Colic lymph node (tissue), 1 donor: ENCODE measurements around a stretch of chr9.

DNA sequence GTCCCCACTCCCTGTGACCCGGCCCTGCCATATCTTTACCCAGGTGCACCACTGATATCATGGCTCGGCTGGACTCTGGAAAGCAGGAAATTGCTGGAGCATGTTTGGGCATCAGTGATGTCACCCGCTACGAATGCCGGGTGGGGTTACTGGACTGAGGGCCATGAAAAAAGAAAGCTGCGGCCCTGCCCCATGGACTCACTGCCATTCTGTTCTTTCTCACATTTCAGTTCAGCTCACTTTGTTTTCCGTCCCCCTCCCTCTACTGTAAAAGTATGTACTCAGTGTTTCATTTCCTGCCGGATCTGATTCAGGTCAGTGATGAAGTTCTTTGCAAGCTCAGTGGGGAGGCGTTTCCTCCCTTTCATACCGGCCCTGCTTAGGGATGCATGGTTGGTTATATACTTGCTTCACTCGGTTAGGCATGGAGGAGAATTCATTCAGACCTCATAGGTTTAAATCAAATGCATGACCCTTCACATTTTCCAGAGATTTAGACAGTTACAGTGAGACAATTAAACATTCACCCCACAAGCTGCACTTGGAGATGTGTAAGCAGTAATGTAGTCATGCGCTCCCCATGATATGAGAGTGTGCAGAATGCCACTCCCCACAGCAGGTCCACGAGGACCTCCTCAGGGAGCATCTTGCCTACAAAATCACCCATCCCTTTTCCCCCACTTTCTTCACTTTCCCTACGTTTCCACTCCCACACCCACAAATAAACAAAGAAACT, 1938.5 kb downstream of the FOXD4L5 start:
- PRO-cap, result bidirectional peak, plus-strand start at position 292 of the sequence, minus-strand start at position 233 of the sequence; unidirectional peak, minus-strand start at position 307 of the sequence

- PRO-cap, result no peak
Observed at GRCh38 chr9:63378919-63379401, 1906.0 kb downstream of the FOXD4L5 start.

DNA sequence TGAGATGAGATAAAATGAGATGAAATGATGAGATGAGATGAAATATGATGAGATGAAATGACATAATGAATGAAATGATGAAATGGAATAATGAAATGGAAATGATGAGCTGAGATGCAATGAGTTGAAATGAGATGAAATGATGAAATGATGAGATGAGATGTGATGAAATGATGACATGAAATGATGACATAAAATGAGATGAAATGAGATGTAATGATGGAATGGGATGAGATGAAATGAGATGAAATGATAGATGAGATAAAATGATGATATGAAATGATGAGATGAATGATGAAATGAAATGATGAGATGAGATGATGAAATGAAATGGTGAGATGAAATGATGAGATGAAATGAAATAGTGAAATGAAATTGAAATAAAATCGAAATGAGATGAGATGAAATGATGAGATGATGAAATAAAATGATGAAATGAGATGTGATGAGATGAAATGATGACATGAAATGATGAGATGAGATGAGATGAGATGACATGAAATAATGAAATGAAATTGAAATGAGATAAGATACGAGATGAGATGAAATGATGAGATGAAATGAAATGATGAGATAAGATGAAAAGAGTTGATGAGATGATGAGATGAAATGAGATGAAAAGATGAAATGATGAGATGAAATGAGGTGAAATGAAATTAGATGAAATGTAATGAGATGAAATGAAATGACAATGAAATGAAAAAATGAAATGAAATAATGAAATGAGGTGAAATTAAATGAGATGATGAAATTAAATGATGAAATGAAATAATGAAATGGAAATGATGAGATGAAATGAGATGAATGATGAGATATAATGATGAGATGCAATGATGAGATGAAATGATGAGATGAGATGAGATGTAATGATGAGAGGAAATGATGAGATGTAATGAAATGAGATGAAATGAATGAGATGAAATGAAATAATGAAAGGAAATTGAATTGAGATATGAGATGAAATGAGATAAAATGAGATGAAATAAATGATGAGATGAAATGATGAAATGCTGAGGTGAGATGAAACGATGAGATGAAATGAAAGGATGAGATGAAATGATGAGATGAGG, 1884.9 kb downstream of the FOXD4L5 start:
- PRO-cap, result no peak

- PRO-cap, result no peak
Observed at GRCh38 chr9:63813106-63813507, 1471.9 kb downstream of the FOXD4L5 start.

DNA sequence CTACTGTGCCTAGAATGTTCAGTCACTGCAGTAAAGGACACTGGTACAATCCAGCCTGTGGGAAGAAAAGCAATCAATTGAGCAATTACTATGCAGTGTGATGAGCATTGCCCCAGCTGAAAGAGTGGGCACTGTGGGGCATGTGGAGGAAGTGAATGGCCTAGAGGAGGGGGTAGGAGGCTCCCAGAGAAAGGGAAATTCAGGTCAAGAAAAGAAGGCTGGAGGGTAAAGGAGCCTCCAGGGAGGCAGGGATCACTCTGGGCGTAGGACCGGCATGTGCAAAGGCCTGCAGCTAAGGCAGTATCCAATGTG, 651.0 kb downstream of the FOXD4L5 start:
- PRO-cap, result no peak

GRCh38 chr9:65676256-65676713, 557 bp downstream of the ZNG1E start:
- PRO-cap, result no peak

DNA sequence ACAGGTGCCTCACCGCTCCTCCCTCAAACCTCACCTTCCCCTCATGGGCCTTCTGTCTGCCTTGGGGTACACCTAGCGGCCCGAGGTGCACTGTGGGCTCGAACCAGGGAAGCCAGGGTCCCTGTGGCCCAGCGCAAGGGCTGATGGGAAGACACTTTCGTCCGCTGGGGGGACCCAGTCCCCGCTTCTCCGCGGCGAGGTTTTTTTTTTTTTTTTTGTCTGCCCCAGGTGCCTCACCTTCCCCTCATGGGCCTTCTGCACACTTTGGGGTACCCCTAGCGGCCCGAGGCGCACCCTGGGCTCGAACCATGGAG, 528.5 kb downstream of the FOXD4L4 start:
- PRO-cap, result unidirectional peak, minus-strand start at position 217 of the sequence

GRCh38 chr9:68418111-68418858, 61.9 kb downstream of the PGM5 start:
- PRO-cap, result no peak

- PRO-cap, result no peak
Observed at GRCh38 chr9:68437652-68438148, 81.3 kb downstream of the PGM5 start.

- PRO-cap, result no peak
Observed at GRCh38 chr9:68551071-68551683, 10.5 kb upstream of the TMEM252 start.

DNA sequence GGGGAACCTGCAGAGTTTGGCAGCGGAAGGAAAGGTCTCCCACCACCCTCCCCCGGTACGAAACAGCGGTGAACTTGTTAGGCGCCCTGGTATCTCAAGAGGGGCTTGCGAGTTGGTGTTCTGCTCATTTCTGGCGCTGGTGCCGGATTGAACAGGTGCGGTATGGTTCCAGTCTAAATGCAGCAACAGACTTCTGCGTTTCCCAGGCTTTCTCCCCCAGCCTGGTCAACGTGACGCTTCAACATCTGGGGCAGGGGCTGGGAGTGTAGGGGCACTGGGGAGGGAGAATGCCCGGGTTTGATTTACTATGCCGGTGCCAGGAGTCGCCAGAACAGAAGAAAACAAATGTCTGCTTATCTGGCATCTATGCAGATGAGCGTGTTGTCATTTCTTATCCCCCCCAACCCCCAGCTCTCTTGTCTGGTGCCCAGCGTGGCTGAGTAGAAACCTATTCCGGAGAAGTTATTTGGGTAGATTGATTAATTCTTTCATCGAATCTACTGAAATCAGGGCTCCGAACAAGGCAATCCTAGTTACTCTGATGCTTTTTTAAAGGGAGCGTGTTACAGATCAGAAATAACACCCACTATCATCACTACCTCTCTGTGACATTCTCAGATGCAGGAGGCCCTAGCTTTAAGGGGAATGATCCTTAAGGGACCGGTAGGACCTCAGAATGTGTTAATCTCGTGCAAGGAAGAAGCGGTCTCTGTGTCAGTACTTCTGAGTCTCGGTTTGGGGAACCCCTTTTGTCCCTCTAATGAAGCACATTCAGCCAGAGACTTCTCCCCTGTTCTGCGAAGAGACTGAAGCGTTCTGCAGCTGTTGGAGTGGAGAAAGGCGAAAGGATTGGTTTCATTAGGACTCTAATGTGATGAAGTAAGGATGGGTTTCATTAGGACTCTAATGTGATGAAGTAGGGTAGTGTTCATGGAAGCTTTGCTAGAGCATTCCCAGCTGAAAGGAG, 1.3 kb downstream of the PIP5K1B start:
- PRO-cap, result no peak

DNA sequence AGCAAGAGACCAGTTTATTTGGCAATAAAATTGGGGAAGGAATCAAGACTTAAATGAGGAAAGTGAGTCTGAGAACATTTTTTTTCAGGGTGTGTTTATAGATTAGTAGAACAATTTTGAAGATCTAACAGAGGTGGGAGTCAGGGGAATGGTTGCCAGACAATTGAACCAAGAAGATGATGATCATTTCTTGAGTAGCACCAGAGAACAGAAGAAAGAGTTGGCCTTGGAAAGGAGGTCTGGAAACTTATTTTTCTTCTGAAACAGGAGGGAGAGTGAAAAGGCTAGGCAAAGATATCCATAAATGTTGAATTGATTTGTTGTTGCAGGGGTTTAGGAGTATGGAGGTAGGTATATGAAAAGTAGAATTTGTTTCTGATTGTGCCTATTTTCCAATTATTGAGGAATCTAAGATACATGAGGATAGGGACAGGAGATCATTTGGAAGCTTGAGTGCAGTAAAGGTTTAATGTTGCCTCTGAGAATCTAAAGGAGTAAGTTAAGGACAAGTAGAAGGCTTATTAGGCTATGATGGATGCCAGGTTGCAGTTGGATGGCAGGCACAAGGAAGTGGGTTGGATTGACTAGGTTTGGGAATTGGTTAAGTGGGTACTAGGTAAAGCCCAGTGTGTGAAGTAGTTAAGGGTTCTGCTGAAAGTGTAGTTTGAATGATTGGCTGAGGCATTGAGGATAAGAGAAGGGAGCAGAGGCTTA, 4.8 kb downstream of the PABIR1 start:
- PRO-cap, result no peak

DNA sequence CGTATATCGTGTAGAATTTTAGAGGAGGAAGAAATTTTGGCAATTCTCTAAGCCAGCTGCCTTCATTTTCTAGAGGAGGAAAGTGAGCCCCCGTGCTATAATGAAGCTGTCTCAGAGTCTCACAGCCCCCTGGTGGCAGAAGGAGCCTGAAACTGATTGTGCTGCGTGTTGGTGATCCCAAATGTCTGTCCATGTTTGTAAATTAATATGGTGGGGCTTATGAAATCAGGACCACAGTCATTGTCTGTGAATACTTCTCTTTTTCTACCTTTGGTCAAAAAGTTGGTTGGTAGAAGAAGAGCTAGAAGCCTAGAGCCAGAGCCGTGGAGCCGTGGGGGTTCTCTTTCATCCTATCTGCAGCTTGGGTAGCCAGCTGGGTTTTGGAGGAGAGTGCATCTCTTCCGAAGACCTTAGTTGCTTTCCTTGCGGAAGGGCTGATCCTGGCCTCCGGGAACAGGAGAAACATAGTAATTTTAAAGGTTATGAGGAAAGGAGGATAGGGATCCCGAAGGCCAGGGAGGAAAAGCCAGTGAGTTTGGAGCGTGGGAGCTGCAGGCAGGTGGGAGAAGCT, 65.3 kb downstream of the PABIR1 start:
- PRO-cap, result no peak

DNA sequence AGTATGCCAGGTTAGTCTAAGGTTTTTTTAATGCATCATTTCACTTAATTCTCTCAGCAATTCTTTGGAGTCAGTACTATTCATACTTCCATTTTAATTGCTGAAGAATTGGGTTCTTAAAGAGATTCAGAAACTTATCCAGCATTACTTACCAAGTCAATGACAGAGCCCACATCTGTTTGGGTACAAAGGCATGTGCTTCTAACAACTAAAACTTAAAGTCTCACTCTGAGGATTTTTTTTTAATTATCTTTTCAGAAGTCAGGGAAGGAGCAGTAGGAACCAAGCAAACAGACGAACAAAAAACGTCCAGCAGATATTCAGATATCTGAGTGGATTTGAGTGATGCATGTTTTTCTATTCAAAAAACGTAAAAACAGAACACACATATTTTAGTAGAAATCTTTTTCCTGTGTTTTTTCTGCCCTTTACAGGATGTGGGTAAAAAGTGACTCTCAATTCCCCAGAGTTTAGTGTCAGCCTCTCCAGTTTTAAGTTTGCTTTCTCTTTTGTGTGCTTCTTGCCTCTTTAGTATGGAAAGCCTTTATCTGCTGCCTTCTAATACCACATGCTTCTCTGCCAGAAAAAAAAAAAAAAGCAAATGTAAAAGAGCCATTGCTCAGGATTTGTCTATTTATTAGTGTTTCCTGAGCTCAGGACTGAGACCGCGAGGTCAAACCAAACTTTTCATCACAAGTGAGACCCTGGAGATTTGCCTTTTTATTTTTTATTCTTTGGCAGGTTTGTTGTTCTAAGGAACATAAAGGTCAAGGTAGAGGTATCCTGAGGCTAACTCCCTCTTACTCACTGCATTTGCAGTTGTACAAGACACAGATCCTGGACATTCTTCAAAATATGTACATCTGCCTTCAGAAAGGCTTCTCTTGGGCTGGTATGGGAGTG, 116.2 kb downstream of the PABIR1 start:
- PRO-cap, result no peak

- PRO-cap, result no peak
Observed at GRCh38 chr9:68973684-68974089, 40.2 kb downstream of the PRKACG start.

GRCh38 chr9:69178256-69179519, 4.6 kb downstream of the TJP2 start:
- PRO-cap, result no peak

GRCh38 chr9:69307265-69307492, 17.8 kb upstream of the ENTREP1 start:
- PRO-cap, result no peak

DNA sequence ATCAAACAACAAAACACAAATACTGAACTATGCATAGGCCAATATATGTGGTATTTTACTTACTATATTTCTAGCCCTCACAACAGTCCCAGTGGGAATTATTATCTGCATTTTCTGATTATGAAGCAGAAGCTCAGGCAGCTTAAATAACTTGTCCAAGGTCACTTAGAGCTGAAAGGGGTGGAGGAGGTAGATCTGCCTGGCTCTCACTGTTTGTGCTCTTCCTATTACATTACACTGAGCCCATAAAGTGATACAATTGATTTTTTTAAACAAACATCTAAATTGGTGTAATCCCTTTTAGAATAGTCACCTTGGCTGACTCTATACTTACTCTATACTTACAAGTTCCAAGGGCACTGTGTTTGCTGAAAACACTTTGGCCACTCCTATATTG, 144.8 kb downstream of the APBA1 start:
- PRO-cap, result no peak

GRCh38 chr9:70168555-70168972, 90.2 kb upstream of the SMC5 start:
- PRO-cap, result no peak

GRCh38 chr9:70189656-70190035, 69.1 kb upstream of the SMC5 start:
- PRO-cap, result no peak